Hematopoietic multipotent progenitor cell (in vitro differentiated cells): ENCODE measurements around a stretch of chr20.

DNA sequence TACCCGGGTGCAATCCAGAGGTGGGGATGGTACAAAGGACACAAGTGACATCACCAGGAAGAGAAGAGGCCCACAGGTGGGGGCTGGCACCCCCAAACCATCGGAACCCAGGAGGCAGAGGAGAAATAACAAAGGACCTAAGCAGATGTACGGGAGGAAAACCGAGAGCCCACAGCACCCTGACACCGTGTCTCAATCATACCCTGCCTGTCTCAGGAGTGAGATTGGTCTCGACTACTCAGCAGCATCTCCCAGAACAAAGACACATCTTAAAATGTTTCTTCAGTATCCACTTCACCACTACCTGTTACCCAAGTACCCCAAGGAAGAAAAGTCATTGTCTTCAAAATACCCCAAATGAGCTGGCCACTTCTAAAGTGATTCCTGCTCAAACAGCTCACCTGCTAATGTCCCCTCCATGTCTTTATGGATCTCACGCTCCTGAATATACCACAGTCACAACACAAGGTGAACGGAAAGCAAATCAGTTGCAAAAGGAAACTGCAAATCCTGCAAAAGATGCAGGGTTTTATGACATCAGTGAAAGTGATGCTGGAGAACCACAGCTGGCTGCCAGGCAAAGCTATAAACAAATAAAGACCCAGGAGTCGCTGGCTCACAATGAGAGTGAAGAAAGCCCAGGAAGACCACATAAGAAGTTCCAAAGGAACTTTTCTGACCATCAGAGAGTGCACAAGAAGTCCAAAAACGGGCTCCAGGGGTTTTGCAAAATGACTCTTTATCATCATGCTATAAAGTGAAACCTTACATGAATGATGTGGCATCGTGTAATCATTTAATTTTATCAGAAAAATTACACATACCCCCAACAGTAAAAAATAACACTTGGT, 44.1 kb downstream of the PREX1 start:
- CAGE, long polyA plus RNA: no peak

DNA sequence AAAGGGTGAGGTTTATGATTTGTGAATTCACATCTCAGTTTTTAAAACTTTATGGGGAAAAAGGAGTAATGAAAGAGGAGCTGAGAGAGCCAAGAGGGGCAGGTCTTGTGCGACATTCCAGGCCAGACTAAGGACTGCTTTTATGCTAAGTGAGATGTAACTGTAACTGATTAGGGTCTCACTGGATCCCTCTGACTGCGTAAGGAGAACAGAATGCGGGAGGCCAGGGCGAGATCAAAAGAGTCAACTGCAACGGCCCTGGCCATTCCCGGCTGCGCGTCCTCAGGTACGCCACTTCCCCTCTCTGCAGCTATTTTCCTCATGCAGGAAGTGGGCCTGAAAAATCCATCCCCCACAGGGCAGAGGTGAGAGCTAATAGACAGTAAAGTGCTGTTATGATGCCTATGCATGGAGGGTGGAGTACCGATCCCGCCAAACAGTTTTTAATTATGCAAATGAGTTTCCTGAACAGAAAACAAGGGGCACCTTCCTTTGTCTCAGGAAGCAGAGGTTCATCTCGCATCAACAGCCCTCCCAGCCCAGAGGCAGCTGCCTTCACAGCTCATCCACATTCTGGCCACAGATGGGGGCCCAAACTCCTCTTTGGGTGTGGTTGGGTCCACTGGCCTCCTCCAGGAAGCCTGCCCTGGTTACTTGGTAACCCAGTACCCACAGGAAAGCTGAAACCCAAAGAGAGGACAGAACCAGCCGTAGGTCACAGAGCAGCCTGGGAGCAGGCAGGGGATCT, 9.3 kb downstream of the PREX1 start:
- CAGE, long polyA plus RNA: no peak

GRCh38 chr20:48911171-48911523, 10.4 kb upstream of the ARFGEF2 start:
- CAGE, long polyA plus RNA: no peak

- CAGE, long polyA plus RNA: no peak
These were observed 1.3 kb upstream of the ARFGEF2 start for GRCh38 chr20:48920013-48920719.

GRCh38 chr20:48990847-48991528, 55.1 kb upstream of the CSE1L start:
- CAGE, long polyA plus RNA: no peak

GRCh38 chr20:49009100-49009597, 37.0 kb upstream of the CSE1L start:
- CAGE, long polyA plus RNA: no peak

GRCh38 chr20:49278536-49279414, 918 bp upstream of the ZNFX1 start:
- CAGE, long polyA plus RNA: start-site peak on the plus strand at chr20:49278639-49278643, 572 reads

DNA sequence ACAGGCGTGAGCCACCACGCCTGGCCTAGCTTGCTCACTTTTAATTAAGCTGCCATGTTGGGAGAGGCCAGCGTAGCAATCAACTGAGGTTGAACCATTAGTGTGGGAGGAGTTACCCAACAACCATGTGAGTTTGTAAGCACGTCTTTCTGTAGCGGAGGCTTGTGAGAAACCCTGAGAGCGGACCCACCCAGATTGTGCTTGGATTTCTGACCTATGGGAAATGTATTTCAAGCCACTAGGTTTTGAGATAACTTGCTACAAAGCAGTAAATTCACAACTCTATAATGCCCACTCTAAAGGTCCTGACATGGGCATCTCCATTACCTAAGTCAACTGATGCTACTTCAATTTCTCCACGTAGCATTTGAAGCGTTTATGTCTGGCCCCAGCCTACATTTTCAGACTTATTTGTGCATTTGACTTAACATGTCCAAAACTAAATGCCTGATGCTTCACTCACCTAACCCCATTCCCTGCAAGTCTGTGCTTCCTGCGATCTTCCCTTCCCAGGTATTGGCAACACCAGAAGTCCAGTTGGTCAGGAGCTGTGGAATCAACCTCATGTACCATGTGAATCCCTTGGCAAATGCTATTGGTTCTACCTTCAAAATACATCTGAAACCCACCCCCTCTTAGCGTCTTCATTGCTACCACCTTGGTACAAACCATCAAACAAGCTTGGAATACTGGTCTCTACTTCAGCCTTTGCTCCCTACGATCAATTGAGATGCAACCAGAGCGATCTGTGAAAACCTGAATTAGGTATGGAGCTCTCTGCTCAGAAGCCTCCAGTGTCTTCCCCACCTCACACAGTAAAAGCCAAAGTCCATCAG, 12.7 kb upstream of the ZNFX1 start:
- CAGE, long polyA plus RNA: no peak

DNA sequence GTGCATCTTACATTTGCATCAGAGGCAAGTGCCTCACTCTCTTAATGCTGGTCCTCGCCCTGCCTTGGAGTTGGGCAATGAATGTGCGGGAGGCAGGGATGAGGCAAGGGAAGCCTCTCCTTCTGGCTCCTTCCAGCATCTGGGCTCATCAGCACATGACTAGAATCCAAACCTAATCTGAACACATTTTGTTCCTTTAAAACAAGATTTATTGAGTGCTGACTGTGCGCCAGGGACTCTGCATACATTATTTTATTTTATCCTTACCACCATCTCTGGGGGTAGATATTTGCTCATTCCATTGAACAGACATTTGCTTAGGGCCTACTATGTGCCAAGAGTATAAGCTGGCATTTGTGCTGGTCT, 71.9 kb upstream of the ZNFX1 start:
- CAGE, long polyA plus RNA: no peak

- CAGE, long polyA plus RNA: no peak
These were observed 56.0 kb downstream of the KCNB1 start for GRCh38 chr20:49426342-49426919.

DNA sequence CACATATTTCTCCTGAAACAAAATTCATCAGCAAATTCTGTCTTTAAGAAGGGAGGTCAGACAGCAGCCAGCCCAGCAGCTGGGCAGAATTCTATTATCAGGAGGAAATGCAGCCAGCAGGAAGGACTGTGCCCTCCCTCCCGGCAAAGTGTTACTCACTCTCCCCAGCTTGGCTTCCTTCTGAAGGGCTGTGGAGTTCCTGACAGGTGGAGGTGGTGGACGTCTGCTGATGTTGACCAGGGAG, 37.3 kb downstream of the KCNB1 start:
- CAGE, long polyA plus RNA: no peak

- CAGE, long polyA plus RNA: no peak
These were observed 26.4 kb upstream of the PTGIS start for GRCh38 chr20:49594079-49594923.

GRCh38 chr20:49697121-49697864, 16.4 kb downstream of the B4GALT5 start:
- CAGE, long polyA plus RNA: no peak

DNA sequence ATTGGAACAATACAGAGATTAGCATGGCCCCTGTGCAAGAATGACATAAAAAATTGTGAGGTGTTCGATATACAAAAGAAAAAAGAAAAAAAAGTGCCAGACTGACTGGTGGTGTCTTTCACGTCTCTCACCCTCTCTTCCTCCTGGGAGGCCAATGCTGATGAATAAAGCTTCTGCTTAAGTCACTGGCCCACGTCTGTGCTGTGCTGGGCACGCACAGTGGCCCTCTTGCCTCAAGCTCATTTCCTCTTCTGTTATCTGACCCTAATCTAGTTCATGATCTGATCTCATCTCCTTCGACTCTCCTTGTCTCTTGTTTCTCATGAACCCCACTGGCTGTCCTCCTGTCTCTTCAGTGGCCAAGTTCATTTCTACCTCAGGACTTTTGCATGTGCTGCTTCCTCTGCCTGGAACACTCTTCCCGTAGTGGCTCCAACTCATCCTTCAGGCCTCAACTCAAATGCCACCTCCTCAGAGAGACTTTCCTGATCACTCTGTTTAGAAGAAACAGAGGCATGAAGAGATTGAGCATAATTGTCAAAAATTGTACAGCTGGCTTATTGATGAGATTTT, 17.7 kb upstream of the SLC9A8 start:
- CAGE, long polyA plus RNA: no peak

GRCh38 chr20:49814269-49814739, 1.7 kb downstream of the SLC9A8 start:
- CAGE, long polyA plus RNA: no peak

DNA sequence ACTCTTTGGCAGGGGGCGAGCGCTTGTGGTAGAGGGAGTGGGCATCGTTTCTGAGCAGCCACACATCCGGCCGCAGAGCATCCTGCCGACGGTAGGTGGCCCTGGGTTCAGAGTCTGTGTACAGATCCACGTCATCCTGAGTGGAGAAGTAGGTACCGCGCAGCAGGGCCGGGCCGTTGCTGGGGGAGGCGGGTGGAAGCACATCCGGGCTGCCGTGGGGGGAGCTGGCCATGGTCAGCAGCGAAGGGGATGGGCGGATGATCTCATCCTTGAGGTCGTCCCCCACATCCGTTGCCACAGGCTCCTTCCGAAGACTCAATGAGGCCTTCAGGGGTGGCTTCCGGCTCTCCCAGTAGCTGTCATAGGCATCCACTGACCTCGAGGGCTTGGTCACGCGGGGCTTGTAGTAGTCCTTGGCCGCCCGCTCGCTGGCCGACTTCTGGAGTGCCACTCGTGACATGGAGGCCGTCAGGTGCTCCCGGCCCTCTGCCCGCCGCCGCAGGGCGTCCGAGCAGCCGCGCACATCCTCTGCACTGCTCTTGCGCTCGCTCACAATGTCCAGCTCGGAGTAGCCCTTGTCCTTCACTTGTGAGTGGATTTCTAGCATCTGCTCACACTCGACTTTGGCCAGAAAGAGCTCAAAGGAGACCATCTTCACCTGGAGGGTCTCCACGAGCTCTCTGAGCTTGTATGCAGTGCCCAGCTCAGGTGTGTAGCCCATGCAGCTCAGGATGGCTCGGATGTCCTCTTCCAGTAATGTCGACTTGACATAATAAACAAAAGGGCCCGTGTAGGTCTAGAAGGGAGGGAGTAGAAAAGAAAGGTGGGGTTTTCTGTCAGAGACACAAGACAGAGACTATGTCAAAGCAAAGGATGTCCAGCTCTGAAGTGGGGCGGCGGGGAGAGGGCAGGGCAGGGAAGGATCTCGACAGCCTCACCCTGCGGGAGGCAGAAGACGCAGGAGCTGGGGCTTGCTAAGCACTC, 9.0 kb downstream of the SPATA2 start:
- CAGE, long polyA plus RNA: no peak

DNA sequence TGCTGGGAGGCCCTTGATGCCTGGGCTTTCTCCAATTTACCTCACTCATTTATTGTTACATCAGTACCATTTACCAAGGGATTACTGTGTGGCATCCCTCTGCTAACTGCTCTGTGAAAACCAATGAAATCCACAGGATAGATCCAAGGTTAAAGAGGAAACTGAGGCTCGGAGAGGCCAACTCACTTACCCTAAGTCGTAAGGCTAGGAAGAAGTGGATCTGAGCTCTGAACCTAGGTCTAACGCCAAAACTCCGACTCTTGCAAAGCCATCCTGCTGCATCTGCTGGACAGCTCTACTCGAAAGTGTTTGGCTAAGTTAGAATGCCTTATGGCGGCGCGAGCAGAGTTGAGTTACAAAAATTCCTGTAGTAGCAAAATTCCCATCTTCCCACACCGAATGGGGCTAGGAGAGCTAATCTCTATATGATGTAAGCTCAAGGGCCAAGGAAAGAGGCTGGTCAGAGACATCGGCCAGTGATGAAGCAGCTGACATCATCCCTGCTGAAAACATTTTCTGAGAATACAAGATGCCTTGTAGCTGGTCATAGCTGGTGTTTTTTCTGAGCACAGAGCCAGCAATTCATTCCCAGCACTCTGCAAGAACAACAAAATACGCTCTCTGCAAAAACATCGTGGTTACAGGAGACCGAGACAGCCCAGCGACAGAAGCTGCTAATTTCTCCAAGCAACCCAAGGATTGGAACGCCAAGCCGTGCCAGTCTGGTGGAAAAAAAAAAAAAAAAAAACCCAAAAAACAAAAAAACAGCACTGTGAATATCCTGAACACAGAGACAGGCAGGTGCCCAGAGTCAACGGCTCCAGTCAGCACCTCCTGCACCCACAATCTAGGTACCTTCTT, 1.8 kb downstream of the SPATA2 start:
- CAGE, long polyA plus RNA: no peak

- CAGE, long polyA plus RNA: no peak
These were observed 835 bp downstream of the SPATA2 start for GRCh38 chr20:49914163-49915224.

DNA sequence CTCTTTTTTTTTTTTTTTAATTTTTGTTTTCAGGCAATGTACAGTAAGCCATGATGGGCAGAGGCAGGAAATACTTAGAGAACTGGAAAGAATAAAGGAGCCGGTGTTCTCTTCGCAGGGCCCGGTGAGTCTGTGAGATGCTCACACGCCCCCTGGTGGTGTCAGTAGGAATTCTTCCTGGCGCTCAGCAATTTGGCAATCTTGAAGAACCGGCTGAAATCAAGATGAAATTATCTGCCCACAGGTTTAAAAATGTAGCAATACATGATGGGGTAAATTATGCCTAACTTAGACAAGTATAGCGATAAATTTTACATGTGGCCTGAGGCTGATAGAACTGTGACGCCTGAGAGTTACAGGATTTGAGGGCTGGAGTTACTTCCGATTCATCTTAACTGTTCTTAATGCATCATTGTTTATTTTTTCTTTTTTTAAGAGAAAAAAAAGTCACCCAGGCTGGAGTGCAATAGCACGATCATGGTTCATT, 7.5 kb upstream of the RNF114 start:
- CAGE, long polyA plus RNA: no peak

GRCh38 chr20:50075482-50076052, 37.4 kb downstream of the UBE2V1 start:
- CAGE, long polyA plus RNA: no peak